Bronchial epithelial cell (primary cell): ENCODE results near the genes DENND11, EPHB6 and TCAF1.

GRCh38 chr7:141662965-141663835 is 38.8 kb downstream of the DENND11 start:
- RRBS, 2 experiments, result no CpG with 5 or more reads among the region's 7 CpGs

GRCh38 chr7:141702015-141702769 is at the start of gene DENND11:
Gene DENND11 (minus strand): TSS chr7:141702166.
- RRBS, 2 experiments, result under 1% methylated on average over 22 of the region's 70 CpGs

DNA sequence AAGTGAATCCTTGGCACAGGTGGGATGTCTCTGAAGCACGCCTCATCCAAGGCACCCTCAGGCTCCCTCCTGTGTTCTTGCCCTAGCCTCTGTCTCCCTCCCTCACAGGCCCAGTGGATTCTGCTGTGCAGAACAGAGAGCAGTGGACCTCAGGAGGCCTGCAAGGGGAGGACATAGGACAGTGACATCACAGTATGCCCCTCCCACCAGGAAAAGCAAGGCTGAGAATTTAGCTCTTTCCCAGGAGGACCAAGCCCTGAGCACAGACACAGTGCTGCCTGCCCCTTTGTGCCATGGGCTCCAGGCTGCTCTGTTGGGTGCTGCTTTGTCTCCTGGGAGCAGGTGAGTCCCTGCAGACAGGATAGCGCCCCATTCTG is 62.9 kb upstream of the PRSS58 start:
- RRBS, 2 experiments, result no CpG with 5 or more reads among the region's 2 CpGs

- RRBS, 2 experiments, result no CpG with 5 or more reads among the region's 4 CpGs
Measured at GRCh38 chr7:142496684-142497218, 238.9 kb upstream of the PRSS58 start.

DNA sequence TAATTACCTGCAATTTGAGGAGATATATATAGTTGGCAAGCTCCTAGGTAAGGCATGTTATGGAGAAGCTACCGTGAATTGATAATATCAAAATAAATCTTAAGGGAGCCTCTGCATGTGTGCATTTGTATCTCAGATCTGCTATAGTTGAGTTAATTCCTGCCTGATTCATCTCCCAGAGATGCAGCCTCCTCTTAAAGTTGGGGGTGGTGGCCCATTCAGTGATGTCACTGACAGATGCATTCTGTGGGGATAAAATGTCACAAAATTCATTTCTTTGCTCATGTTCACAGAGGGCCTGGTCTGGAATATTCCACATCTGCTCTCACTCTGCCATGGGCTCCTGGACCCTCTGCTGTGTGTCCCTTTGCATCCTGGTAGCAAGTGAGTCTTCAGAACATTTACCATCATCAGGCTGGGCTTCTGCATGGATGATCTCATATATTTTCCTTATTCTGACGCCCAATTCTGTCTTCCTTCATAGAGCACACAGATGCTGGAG is 185.8 kb upstream of the PRSS1 start:
- RRBS, 2 experiments, result no CpG with 5 or more reads among the region's 2 CpGs

- RRBS, 2 experiments, result no CpG with 5 or more reads among the region's 4 CpGs
Measured at GRCh38 chr7:142626579-142626826, 122.8 kb upstream of the PRSS1 start.

- RRBS, 2 experiments, result no CpG with 5 or more reads among the region's 27 CpGs
Measured at GRCh38 chr7:142782996-142783646, 12.4 kb downstream of the PRSS2 start.

DNA sequence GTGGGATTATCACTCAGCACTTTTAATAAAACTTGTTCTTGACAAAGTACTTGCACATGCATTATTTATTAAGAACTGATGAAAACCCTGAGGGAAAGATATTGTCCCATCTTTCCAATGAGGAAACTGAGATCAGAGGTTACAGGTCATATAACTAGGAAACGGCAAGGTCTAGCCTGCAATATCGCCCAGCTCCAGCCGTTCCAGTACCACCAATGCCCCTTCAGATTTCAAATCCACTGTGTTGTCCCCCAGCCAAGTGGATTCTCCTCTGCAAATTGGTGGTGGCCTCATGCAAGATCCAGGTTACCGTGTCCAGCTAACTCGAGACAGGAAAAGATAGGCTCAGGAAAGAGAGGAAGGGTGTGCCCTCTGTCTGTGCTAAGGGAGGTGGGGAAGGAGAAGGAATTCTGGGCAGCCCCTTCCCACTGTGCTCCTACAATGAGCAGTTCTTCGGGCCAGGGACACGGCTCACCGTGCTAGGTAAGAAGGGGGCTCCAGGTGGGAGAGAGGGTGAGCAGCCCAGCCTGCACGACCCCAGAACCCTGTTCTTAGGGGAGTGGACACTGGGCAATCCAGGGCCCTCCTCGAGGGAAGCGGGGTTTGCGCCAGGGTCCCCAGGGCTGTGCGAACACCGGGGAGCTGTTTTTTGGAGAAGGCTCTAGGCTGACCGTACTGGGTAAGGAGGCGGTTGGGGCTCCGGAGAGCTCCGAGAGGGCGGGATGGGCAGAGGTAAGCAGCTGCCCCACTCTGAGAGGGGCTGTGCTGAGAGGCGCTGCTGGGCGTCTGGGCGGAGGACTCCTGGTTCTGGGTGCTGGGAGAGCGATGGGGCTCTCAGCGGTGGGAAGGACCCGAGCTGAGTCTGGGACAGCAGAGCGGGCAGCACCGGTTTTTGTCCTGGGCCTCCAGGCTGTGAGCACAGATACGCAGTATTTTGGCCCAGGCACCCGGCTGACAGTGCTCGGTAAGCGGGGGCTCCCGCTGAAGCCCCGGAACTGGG is 25.5 kb downstream of the PRSS2 start:
- RRBS, 2 experiments, result 5 to 10% methylated on average over 10 to 11 of the region's 33 CpGs

GRCh38 chr7:142854873-142855349 is at the start of gene EPHB6:
Gene EPHB6 (plus strand): TSS chr7:142855076.
- RRBS, 2 experiments, result 2% methylated on average over 38 of the region's 64 CpGs

- RRBS, 2 experiments, result no CpG with 5 or more reads among the region's 5 CpGs
Measured at GRCh38 chr7:142938323-142938744, 950 bp upstream of the LLCFC1 start.

GRCh38 chr7:143258673-143259428 is 4.4 kb upstream of the GSTK1 start:
- RRBS, 2 experiments, result no CpG with 5 or more reads among the region's 5 CpGs

GRCh38 chr7:143264514-143264924 is 1.3 kb downstream of the GSTK1 start:
- RRBS, 2 experiments, result no CpG with 5 or more reads among the region's 7 CpGs

- RRBS, 2 experiments, result no CpG with 5 or more reads among the region's 3 CpGs
Measured at GRCh38 chr7:143279778-143280290, 4.9 kb upstream of the TMEM139 start.

- RRBS, 2 experiments, result no CpG with 5 or more reads among the region's 11 CpGs
Measured at GRCh38 chr7:143300728-143301803, 12.9 kb downstream of the CASP2 start.

GRCh38 chr7:143345276-143345988 is 17.1 kb downstream of the FAM131B start:
- RRBS, 2 experiments, result 2% methylated on average over 7 of the region's 38 CpGs

- RRBS, 2 experiments, result no CpG with 5 or more reads among the region's 2 CpGs
Measured at GRCh38 chr7:143522555-143522870, 44.8 kb downstream of the TAS2R41 start.

GRCh38 chr7:143812901-143813274 is 55.4 kb upstream of the CTAGE6 start:
- RRBS, 2 experiments, result no CpG with 5 or more reads among the region's 9 CpGs

GRCh38 chr7:143901165-143902542 is at the start of gene TCAF1:
Gene TCAF1 (minus strand): TSS chr7:143902176.
- RRBS, 2 experiments, result 1 to 2% methylated on average over 14 of the region's 72 CpGs

GRCh38 chr7:148447319-148447655 is 143.3 kb upstream of the C7orf33 start:
- RRBS, 2 experiments, result no CpG with 5 or more reads among the region's 2 CpGs